Placental epithelial cell (primary cell): ENCODE measurements around the genes ARHGAP18, TMEM244 and MOXD1.

- CAGE, long polyA plus RNA, result no peak
Measured at GRCh38 chr6:129645214-129646198, 64.5 kb downstream of the ARHGAP18 start.

DNA sequence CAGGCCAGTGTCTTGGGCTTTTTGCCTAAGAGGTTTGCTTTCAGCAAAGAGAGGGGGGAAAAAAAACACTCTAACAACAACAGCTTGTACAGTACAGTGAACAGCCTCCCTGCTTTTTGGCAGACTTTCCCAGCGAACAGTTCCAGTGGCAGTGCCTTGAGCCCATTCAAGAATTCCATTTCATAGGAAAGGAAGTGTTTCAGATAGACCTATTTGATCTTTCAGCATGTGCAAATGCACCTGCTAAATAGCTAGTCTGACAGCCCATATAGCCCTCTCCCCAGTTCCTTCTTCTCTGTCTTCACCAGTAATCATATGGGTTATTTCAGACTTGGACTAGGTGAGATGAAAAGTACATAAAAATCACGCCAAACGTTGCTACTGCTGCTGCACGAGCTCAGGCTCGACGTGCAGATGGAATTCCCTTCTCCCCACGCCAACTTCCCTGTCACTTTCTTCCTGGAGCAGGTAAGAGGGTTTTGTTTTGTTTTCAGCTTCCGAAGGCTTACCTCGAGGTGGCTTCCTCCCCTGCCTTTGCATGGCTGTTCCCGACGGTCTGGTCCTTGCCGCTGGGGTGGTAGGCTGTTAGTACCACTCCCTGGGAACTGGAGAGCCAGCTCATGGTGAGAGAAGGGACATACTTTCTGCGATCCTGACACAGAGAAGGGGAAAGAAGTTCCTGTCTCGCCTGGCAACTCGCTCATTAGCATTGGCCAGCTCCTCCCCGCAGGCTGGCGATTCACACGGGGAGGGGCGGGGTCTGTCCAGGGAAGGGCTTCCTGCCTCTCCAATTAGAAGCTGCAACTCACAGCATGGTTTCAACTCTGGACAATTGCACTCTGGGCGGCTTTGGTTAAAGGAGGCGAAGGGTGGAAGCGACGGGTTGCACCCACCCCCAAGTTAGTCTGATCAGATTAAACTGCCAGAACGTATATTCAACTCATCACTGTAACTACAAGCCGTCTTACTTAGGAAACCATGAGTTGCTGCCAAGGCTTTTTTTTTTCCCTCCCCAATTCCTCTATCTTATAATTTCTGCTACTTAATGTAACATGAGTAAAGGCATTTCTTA, at the start of gene ARHGAP18:
Gene ARHGAP18, minus strand, starts transcription at position 663 of the 1,072 bp plus-strand sequence.
- CAGE, long polyA plus RNA, result no peak

DNA sequence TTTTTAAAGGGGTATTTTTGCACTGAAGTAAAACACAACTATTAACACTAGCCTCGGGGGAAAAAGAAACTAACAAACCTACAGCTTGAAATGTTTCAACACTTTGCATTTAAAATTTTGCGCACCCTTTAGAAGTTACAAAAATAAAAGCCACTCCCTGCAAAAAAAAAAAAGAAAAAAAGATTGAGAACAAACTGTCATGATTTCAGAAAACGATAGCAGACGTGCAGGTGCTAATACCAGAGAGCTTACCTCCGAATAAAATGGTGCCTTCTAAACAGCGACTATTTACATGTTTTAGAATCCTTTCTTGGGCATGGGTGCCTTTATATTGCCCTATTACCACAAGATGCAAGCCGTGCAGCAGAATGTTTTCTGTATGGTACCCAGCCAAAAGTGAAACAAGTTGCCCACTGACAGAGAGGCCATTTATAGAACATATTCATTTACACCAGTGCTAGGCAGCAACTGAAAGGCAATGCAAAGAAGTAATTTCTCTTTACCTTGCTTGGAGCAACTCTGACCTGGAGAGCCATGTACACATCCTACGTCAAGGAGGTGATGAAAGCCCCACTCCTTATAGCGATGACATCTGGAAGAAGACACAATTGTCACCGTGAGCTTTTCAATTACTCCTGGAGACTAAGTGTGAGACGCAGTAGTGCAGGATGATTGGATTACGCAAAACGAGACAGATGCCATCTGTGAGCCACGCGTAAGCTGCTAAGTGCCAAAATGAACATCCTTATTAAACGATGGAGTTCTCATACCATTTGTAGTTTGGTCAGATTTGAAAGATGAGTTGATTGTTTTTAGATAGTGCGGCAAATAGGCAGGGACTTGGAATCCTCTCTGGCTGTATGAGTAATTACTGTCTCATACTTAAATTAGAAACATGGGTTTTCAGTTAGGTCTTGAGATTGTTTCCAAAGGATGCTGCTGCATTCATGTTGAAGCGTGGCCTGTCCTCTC, at the start of gene TMEM244:
Gene TMEM244, minus strand, starts transcription at position 663 of the 972 bp plus-strand sequence.
- CAGE, long polyA plus RNA, result no peak

GRCh38 chr6:130018744-130019284, 433 bp downstream of the L3MBTL3 start:
- CAGE, long polyA plus RNA, result no peak

- CAGE, long polyA plus RNA, result no peak
Measured at GRCh38 chr6:130138249-130139015, 84.3 kb downstream of the SAMD3 start.

GRCh38 chr6:130215186-130216042, 7.3 kb downstream of the SAMD3 start:
- CAGE, long polyA plus RNA, result no peak

DNA sequence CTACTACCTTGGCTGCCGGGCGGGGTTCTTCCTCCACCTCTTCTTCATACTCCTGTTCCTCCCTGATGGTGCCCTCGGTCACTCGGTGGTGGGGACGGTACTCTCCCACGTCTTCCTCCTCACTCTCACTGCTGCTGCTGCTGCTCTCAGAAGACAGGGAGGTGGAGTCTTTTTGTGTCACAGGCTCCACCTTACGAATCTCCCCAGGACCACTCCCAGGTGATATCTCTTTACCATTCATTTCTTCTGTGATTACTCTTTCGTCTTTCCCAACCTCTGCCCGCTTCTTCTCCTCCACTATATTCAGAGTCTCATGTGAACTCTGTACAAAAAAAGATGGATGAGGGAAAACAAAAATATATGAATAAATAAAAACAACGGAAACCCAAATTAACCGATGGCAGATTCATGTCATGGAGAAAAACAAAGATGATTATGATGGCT, 42.6 kb downstream of the SMLR1 start:
- CAGE, long polyA plus RNA, result no peak

DNA sequence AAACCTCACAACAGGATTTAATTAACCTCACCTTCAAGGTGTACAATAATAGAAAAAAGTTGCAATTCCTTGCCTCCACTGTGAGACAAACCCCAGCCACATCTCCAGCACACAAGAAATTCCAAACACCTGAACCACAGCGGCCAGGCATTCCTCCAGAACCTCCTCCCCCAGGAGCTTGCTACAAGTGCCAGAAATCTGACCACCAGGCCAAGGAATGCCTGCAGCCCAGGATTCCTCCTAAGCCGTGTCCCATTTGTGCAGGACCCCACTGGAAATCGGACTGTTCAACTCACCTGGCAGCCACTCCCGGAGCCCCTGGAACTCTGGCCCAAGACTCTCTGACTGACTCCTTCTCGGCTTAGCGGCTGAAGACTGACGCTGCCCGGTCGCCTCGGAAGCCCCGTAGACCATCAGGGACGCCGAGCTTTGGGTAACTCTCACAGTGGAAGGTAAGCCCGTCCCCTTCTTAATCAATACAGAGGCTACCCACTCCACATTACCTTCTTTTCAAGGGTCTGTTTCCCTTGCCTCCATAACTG, 190.3 kb downstream of the AKAP7 start:
- CAGE, long polyA plus RNA, result no peak

DNA sequence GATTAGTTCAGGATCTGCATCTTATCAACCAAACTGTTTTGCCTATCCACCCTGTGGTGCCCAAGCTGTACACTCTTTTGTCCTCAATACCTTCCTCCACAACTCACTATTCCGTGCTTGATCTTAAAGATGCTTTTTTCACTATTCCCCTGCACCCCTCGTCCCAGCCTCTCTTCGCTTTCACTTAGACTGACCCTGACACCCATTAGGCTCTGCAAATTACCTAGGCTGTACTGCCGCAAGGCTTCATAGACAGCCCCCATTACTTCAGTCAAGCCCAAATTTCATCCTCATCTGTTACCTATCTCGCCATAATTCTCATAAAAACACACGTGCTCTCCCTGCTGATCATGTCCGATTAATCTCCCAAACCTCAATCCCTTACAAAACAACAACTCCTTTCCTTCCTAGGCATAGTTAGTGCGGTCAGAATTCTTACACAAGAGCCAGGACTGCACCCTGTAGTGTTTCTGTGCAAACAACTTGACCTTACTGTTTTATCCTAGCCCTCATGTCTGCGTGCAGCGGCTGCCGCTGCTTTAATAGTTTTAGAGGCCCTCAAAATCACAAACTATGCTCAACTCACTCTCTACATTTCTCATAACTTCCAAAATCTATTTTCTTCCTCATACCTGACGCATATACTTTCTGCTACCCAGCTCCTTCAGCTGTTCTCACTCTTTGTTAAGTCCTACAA, 191.4 kb downstream of the AKAP7 start:
- CAGE, long polyA plus RNA, result no peak

- CAGE, long polyA plus RNA, result no peak
Measured at GRCh38 chr6:131530922-131531299, 42.1 kb upstream of the ARG1 start.

DNA sequence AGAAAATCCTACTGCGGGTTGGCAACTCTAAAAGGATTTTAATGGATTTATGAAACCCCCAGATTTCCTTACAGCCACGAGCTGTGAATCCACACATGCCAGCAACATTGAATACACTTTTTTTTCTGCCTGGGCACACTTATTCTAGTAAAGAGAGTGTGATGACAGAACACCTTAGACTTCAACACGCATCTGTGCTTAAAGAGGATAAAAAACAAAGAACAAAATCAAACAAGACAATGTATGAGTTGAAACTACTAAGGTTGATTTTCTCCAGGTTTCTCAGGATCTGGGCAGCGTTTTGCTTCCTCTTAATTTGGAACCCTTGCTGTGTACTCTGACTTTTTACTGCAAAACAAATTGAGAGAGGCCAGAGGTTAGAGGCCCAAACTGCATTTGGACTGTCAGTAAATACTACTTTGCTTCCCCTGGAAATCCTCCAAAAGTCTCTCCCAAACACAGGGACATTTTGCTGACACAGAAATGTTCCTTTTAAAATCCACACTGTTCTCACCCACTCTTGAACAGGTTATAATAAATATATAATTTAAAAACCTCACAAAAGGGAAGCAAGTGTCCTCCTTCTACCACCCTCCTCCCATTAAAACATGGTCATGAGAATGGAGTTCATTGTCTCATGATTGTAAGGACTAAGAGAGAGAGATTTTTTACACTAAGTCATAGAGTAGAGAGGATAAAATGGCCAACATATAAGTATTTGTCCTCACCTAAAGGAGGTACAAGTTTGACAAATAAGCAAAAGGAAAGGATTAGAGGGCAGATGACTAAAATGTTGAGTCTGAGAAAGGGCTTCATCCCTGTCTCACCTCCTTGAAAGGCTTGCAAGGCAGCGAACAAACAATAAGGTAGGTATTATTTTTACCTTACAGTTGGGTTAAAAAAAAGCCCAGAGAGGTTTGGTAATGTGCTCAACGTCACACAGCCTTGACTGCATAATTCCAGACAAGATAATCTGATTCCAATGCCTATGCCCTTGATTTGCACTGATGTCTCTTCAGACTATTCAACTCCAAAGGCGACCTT, 1.2 kb downstream of the ARG1 start:
- CAGE, long polyA plus RNA, result no peak

GRCh38 chr6:131954488-131955069, 3.4 kb upstream of the CCN2 start:
- CAGE, long polyA plus RNA, result no peak

DNA sequence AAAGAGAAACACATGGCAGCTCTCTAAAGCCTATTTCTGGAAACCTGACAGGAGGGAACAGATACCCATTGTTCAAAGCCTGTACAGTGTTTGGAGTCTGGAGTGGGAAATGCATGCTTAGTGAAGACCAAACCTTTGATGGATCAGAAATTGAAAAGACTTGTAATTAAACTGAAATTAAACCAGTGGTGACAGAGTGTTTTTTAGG, 171.9 kb upstream of the CCN2 start:
- CAGE, long polyA plus RNA, result no peak

DNA sequence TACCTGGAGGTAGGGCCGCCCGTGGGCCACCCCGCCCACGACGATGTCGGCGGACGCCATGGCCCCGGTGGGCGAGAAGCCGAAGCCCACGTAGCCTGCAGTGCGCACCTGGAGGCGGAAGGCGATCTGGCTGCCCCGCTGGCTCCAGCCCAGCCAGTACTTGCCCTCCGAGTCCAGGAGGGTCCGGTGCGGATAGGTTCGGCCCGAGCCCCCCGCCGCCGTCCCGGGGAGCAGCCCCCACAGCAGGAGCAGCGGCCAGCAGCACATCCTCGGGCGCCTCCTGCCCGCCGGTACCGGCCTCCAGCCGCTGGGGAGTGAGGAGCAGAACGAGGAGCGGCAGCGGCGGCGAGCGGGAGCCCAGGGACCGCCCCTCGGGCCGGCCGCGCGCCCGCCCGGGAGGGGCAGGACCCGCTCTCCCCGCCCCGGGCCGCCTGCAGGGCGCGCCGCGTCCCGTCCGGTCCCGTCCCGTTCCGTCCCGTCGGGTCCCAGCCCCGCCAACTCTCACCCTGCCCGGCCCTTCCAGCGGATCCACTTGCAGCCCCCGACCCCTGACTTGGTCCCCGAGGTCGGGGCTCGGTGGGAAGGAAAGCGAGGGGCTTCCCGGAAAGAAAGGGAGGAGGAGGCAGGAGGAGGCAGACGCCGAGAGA, at the start of gene MOXD1:
Gene MOXD1, minus strand, starts transcription at position 316 of the 647 bp plus-strand sequence.
- CAGE, long polyA plus RNA, result no peak

- CAGE, long polyA plus RNA, result no peak
Measured at GRCh38 chr6:132716292-132716675, 2.4 kb upstream of the VNN1 start.

GRCh38 chr6:132732793-132733129, 18.9 kb upstream of the VNN1 start:
- CAGE, long polyA plus RNA, result no peak

- CAGE, long polyA plus RNA, result no peak
Measured at GRCh38 chr6:132764179-132764788, 6.6 kb upstream of the VNN2 start.

GRCh38 chr6:132821426-132821922, 7.1 kb downstream of the RPS12 start:
- CAGE, long polyA plus RNA, result no peak

DNA sequence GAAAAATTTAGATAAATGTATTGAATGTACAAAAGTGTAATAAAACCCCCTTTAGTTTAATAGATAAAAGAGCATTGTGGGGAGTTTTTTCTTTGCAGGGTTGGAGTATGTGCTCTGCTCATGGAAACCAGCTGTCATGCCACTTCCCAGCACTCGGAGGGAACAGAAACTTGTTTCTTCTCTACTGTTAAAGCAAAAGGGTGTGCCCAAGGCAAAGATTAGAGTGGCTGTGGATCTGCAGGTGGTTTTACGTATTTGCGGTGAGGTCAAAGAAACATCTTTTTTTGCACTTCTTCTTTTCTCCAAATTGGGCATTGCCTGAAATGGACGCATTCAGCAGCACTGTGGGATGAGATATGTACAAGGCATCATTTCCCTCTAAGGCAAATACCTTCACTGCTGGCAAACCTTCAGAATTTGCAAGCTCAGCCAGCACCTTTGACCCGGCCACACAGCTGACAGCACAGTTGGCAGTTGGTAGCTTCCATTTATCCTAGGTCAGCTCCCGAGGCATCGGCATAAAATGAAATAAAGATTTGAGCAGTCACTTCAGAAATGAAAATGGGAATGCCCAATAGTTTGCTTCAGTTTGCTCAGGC, 178.4 kb upstream of the EYA4 start:
- CAGE, long polyA plus RNA, result no peak

- CAGE, long polyA plus RNA, result no peak
Measured at GRCh38 chr6:133165502-133165734, 75.7 kb upstream of the EYA4 start.